Mesenchymal stem cell of adipose (primary cell): ENCODE results near the gene TNFRSF19.

GRCh38 chr13:23467019-23467562 is 33.6 kb upstream of the SACS start:
- CAGE, long polyA plus RNA, result no peak

- CAGE, long polyA plus RNA, result no peak
These were observed at the start of gene TNFRSF19 for GRCh38 chr13:23570107-23570987. Gene TNFRSF19 (plus strand): TSS chr13:23570412.

DNA sequence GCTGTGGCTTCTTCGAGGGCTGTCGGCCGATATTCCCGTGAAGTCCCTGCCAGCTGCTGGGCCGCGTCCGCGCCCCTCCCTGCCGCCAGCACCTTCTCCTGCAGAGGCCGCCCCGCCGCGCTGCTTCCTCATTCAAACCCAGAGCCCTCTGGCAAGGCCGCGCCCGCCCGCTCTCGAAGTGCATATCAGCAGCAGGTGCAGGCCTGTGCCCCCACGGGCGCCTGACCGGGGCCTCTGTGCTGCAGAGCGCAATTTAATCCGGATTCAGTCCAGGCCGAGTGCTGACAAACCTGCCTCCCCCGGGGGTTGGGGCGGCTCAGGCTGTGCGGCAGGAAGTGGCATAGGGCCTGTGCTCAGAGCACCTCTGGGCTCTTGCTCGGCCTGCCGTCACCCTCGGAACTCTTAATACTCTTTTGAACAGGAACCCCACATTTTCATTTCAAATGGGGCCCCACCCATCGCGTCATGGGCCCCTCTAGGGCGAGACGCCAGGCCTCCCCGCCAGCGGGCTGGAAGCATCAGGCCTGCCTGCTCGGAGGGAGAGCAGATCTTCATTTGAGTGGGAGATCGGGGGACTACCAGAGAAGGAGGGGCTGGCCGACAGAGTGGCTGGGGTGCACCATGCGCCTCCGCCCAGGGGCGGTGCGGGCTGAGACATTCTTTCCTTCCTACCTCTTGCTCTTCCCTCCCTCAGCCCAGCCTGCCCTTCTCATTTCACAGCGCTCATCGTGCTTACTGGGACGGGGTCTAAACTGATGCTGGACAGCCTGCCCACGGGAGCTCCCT is 125.7 kb downstream of the TNFRSF19 start:
- CAGE, long polyA plus RNA, result no peak

GRCh38 chr13:23743219-23744347 is 145.6 kb downstream of the MIPEP start:
- CAGE, long polyA plus RNA, result no peak

GRCh38 chr13:23945708-23946094 is 56.5 kb upstream of the MIPEP start:
- CAGE, long polyA plus RNA, result no peak

GRCh38 chr13:23946095-23946325 is 56.8 kb upstream of the MIPEP start:
- CAGE, long polyA plus RNA, result no peak

- CAGE, long polyA plus RNA, result no peak
These were observed 77.9 kb upstream of the MIPEP start for GRCh38 chr13:23967079-23967447.

GRCh38 chr13:24244460-24245047 is 64.8 kb upstream of the C1QTNF9 start:
- CAGE, long polyA plus RNA, result no peak

GRCh38 chr13:24288369-24288735 is 21.0 kb upstream of the C1QTNF9 start:
- CAGE, long polyA plus RNA, result no peak

- CAGE, long polyA plus RNA, result no peak
These were observed 2.0 kb upstream of the C1QTNF9 start for GRCh38 chr13:24307045-24308117.

DNA sequence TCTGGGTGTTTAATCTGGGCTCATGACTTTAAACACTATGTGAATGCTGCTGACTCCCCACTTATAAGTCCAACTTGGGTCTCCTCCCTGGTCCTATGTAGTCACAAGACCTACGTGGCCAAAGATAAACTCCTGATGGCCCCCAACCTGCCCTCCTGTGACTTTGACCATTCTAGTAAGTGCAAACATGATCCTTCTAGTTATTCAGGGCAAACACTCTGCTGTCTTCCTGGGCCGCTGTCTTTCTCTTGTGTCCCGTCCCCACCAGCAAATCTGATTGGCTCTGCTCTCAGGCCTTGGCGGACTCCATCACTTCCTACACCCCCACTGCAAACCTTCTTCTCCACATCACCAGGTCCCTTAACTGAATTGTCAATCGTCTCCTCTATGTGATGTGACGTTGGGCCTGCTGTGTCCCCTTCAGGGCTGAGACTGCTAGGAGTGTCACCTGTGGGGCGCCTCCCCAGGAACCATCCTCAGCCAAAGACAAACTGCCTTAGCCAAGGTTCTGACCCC is 38.6 kb downstream of the PARP4 start:
- CAGE, long polyA plus RNA, result no peak

DNA sequence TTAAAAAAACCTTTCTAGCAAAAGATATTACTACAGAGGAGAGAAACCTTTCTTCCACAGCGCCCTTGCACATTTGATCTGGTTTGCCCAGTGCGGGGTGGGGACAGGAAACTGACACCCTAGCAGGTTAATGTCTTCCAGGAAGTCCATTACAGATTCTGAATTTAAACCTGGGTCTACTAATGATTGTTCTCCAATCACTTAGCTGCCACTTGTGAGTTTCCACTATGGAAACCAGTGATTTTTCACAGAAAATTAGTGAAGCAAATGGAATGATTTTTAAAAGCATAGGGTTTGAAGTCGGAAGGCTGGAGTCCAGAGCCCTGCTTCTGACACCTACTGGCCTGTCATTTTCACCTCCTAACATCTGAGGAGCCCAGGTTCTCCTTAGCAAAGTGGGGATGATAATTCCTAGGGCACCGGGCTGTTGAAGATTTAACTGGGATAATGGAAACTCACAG is 53.6 kb upstream of the ATP12A start:
- CAGE, long polyA plus RNA, result no peak

GRCh38 chr13:24627066-24627570 is 53.1 kb upstream of the ATP12A start:
- CAGE, long polyA plus RNA, result no peak

- CAGE, long polyA plus RNA, result no peak
These were observed 11.2 kb upstream of the ATP12A start for GRCh38 chr13:24668960-24669468.

- CAGE, long polyA plus RNA, result no peak
These were observed 636 bp upstream of the NUP58 start for GRCh38 chr13:25300770-25301208.

- CAGE, long polyA plus RNA, result no peak
These were observed 11.5 kb downstream of the CDK8 start for GRCh38 chr13:26264841-26266393.

GRCh38 chr13:26957233-26957677 is 196.7 kb upstream of the GPR12 start:
- CAGE, long polyA plus RNA, result no peak

GRCh38 chr13:26980505-26980972 is 191.1 kb downstream of the USP12 start:
- CAGE, long polyA plus RNA, result no peak

- CAGE, long polyA plus RNA, result no peak
These were observed 153.3 kb downstream of the USP12 start for GRCh38 chr13:27018365-27018644.

- CAGE, long polyA plus RNA, result no peak
These were observed 8.2 kb downstream of the USP12 start for GRCh38 chr13:27163031-27164175.